ENCODE measurements around a stretch of chr3.

DNA sequence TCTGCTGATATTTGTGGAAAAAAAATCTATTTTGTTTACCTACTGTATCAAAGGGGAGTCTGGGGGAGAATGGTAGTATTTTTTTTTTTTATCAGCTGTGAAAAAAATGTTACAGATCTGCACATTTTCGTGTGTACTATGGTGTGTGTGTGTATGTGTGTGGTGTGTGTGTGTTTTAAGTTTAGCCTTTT, 1.9 kb downstream of the RAP2B start:
- PRO-cap, result no peak
- RRBS, 2 experiments, result no CpG with 5 or more reads among the region's 1 CpG

DNA sequence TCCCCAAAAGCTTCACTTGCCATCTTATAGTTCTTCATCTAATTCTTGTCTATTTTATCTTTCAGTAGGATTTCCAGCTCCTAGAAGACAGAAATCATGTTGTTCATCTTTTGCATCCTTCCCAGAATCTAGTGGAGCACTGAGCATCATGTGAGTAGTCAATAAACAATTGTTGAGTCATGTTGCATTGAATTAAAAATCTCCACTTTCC, 85.3 kb downstream of the RAP2B start:
- PRO-cap, result no peak

- PRO-cap, result no peak
- RRBS, 2 experiments, result no CpG with 5 or more reads among the region's 3 CpGs
Measured at GRCh38 chr3:153274986-153275385, 113.0 kb downstream of the RAP2B start.

GRCh38 chr3:153541818-153542329, 379.8 kb downstream of the RAP2B start:
- PRO-cap, result no peak
- RRBS, 2 experiments, result no CpG with 5 or more reads among the region's 3 CpGs

GRCh38 chr3:153734572-153735721, 386.2 kb upstream of the ARHGEF26 start:
- PRO-cap, result no peak
- RRBS, 2 experiments, result no CpG with 5 or more reads among the region's 1 CpG

- PRO-cap, result no peak
- RRBS, 2 experiments, result no CpG with 5 or more reads among the region's 4 CpGs
Measured at GRCh38 chr3:154138145-154138788, 17.1 kb downstream of the ARHGEF26 start.

- PRO-cap, result no peak
- RRBS, 2 experiments, result no CpG with 5 or more reads among the region's 4 CpGs
Measured at GRCh38 chr3:155232937-155233580, 60.4 kb downstream of the STRIT1 start.

- PRO-cap, result no peak
- RRBS, 2 experiments, result no CpG with 5 or more reads among the region's 4 CpGs
Measured at GRCh38 chr3:155704512-155705259, 40.2 kb downstream of the PLCH1 start.

DNA sequence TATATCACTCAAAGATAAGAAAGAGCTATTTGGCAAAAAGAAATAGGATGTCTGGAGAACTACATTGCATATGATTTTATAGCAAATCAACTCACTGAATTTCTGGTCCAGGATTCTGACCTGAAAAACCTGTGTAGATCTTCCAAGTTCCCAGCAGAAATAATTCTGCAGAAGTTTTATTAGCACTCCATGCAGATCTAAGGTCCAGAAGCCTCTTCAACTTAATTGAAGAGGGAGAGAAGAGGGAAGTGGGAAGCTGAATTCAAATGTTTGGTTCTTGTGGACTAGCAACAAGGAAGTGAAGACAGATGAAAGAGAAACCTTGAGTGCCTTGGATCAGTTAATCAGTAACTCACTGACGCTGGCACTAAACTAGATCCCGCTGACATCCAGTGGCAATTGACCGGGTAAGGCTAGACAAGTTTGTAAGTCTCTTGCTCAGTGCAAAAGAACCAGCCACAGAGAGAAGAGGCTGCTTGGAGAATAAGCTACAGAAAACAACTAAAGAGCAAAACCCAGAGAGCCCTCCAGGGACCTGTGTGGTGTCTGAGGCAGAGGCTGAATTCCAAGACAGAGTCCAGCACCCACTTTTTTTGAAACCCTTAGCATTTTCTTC, 7.1 kb downstream of the PLCH1 start:
- PRO-cap, result no peak
- RRBS, 2 experiments, result no CpG with 5 or more reads among the region's 3 CpGs

- PRO-cap, result no peak
- RRBS, 2 experiments, result no CpG with 5 or more reads among the region's 1 CpG
Measured at GRCh38 chr3:155907544-155908197, 37.2 kb downstream of the GMPS start.

- PRO-cap, result no peak
- RRBS, 2 experiments, result 1 to 2% methylated on average over 4 to 5 of the region's 30 CpGs
Measured at GRCh38 chr3:156291589-156292401, 171.4 kb downstream of the KCNAB1 start.

GRCh38 chr3:156528622-156528821, 26.4 kb downstream of the SSR3 start:
- PRO-cap, result no peak

GRCh38 chr3:156558421-156558864, 3.5 kb upstream of the SSR3 start:
- PRO-cap, result no peak

DNA sequence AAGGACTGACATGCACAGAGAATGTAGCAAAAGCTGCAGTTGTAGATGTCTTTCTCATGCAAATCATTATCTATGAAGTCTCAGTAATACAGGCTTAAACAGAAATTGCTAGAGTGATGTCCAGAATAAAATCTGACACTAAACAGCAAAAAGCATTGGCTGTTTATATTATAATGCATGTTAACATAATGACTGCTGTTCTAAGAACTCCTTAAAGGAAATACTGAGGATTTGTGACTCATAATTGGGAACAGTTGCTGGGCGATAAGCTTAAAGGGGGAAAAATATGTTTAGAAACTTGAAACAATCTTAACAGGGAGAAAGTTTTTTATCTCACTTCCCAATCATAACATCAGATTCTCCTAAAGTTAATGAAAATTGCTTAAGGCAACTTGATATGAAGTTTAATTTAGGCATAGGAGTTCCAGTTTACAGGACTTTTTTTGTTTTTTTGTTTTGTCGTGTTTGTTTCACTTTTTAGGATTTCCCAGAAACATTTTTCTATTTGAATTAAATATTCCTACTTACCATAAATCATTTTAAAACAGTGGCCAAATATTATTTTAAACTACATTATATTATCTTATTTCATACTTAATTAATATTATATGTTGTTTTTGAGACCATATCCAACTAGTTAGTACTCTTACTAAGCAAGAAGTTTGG, 17.6 kb downstream of the TIPARP start:
- PRO-cap, result no peak
- RRBS, 2 experiments, result no CpG with 5 or more reads among the region's 2 CpGs

- PRO-cap, result no peak
- RRBS, 2 experiments, result no CpG with 5 or more reads among the region's 3 CpGs
Measured at GRCh38 chr3:156701489-156702019, 27.2 kb downstream of the TIPARP start.

GRCh38 chr3:156817725-156818046, 8.5 kb upstream of the LEKR1 start:
- PRO-cap, result no peak
- RRBS, 2 experiments, result no CpG with 5 or more reads among the region's 2 CpGs

DNA sequence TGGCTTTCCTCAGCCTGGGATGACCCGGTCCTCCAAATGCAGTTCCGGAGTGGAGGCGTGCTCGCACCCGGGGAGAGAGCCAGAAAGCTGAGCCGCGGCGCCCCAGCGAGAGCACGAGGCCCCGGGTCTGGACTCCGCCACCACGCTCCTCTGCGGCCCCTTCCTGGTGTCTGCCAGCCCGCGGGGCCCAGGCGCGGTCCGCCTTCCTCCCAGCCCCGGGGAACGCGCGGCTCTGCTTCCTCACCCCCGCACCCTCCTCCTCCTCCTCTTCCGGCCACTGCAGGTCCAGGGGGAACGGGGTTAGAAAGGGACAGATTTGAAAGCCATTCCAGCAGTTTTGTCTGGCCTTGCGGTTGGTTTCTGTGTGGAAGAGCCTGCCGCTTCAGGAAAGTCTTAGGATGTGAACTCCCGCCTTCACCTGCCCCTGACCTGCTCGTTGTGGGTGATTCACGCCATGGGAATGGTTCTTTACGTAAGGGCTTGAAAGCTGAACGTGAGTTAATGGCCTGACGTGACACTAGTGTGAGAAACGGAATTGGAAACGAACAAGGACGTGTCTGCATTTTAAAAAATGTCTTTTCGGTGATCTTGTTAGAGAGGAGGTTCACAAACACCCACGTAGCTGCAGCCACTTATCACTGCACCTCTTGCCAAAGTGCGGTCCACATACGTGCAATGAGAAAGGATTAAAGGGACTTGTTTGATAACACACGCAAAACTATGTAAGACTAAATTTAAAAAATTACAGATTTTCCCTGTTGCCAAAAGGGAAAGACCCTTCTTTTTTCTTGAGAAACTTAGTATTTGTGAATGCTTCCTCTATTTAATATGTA, 451 bp downstream of the LEKR1 start:
- PRO-cap, result bidirectional peak, plus-strand start at position 282 of the sequence, minus-strand start at position 172 of the sequence; bidirectional peak, plus-strand start at position 497 of the sequence, minus-strand start at position 440 of the sequence
- RRBS, 2 experiments, result 2 to 47% methylated on average over 20 of the region's 42 CpGs

DNA sequence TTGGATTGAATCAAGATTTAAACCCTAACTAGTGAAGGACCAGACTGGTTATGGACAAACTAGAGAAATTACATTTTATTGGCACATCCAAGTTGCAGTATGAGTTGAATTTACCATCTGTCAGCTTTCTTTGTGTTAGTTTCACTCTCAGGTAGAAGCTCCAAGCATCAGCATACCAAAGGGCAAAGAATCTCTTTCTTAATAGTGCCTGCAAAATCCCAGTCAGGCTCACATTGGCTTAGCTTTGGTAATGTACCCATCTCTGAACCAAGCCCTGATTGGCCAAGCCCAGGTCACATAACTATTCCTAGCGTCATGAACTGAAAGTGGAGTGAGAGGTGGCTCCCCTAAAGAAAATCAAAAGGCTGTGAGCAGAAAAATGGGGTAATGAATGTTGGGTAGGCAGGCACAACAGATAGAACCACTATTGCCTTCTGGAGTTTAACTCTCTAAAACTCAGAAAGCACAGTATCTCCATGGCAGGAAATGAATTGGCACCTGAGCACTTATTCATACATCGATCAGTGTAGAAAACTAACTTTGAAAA, 66.8 kb downstream of the CCNL1 start:
- PRO-cap, result no peak
- RRBS, 2 experiments, result no CpG with 5 or more reads among the region's 2 CpGs

GRCh38 chr3:157134532-157135370, 25.2 kb downstream of the CCNL1 start:
- PRO-cap, result no peak
- RRBS, 2 experiments, result no CpG with 5 or more reads among the region's 4 CpGs

DNA sequence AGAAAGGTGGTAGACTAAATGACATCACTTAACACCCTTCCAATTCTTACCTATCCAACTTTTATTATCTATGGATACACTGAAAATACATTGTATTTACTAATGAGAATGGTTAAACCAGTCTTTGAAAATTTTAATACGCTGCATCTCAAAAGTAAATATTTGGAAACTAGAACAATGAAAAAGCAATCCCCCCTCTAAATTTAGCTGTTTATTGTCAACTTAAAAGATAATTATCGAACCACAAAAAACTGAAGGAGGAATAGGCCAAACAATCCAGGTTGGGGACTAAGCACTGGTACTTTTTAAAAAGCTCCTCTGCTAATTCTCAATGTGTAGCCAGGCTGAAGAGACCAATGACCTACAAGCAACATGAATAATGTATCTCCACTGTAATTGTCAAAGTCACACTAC, 3.6 kb downstream of the CCNL1 start:
- PRO-cap, result no peak
- RRBS, 2 experiments, result no CpG with 5 or more reads among the region's 2 CpGs

Measured in HEK293 (cell line).